Mesothelial cell of epicardium (in vitro differentiated cells): ENCODE measurements around a stretch of chr19.

DNA sequence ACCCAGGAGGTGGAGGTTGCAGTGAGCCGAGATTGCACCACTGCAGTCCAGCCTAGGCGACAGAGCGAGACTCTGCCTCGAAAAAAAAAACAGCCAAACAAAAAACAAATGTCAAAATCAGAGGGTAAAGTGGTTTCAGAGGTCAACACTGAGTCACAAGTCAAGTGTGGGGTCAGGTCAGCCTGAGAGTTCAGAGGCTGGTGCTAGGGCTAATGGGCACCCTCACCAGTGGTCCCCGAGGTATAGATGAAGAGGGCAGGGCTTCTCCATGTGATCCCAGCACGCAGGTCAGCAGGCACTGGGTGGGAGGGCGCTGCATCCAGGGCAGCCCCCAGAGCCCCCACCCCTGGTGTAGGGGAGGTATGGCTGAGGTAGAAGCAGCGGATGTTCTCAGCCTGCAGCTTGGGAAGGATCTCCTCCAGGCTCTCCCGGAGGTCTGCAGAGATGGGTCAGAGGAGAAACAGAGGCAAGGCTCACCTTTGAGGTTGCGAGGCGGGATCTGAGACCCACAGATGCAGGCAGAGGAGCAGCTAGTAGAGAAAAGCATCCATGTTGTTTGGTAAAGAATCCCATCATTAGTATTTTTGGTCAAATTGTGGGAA, 1.2 kb downstream of the SLC27A5 start:
- PRO-cap, result no peak

DNA sequence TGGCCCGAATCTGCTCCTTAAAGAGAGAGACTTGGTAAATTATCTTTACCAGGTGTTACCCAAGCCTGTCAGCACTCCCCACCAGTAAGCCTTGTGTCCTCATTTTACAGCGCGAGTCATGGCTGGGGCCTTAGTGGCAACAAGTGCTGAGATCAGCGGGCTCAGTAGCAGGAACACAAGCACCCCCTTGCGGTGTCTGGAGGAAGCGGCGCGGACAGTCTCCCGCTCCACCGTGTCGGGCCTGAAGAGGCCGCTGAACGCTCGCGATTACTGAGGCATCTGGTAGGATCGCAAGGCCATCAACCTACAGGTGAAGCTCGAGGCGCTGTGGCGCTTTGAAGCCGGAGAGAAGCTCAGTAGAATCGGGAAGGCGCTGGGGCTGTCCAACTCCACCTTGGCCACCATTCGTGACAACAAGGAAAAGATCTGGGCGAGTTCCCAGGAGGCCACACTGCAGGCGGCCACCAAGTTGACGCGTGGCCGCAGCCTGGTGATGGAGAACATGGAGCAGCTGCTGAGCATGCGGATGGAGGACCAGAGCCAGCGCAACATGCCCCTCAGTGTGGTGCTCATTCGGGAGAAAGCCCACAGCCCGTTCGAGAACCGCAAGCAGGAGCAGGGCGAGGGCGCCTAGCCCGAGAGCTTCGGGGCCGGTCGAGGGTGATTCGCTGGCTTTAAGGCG, 8.1 kb upstream of the MZF1 start:
- PRO-cap, result no peak